Brain (tissue), 1 donor: ENCODE results near the genes PRSS27, PRSS33 and TNFRSF12A.

GRCh38 chr16:2252869-2253636 lies 1.7 kb upstream of the ECI1 start:
- RRBS: no CpG with 5 or more reads among the region's 18 CpGs

DNA sequence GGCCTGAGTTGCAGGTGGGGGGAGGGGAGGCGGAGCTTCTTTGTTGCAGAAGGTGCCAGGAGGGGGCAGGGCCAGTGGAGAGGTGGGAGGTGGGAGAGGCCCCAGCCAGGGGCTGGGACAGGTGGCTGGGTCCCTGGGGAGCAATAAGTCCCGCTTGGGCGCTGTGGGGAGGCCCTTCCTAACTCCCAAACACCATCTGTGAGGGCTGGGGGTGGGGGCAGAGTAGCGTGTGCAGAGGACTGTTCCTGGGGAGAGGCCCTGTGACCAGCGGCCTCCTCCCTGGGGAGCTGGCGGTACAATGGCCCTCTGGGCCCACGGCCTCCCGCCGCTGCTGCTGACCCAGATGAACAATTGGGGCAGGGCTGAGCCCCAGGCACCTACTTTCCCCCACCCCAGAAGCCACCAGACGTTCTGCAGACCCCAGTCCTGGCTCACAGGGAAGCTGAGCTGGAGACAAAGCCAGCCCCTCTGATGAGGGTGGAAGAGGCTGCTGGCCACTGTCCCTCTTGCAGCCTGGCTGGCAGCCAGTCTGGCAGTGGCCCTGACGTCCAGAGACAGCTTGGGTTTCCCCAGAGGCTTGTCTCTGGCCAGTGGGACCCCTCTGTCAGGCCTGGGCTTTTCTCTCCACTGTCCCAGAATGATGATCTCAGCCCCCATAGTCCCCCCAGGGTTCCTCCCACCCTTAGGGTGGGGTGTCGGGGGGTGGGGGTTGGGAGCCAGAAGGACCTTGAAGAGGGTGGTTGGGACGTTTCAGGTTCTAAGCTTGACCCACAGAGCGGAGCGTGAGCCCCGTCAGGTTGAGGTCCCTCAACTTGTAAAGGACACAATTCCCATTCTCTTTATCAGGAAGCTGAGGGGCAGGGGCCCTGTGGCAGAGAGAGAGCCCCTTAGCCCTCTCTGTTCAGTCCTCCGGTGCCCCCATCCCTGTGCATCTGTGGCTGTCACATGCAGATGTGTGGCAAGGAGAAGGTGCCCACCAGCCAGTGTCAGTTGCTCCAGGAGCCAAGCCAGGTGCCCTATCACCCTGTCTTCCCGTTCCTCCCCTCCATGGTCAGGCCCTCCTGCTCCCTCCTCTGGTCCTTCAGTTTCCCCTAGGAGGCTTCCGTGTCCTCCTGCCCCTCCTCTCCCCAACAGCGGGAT lies 1.9 kb upstream of the NTN3 start:
- RRBS: no CpG with 5 or more reads among the region's 20 CpGs

DNA sequence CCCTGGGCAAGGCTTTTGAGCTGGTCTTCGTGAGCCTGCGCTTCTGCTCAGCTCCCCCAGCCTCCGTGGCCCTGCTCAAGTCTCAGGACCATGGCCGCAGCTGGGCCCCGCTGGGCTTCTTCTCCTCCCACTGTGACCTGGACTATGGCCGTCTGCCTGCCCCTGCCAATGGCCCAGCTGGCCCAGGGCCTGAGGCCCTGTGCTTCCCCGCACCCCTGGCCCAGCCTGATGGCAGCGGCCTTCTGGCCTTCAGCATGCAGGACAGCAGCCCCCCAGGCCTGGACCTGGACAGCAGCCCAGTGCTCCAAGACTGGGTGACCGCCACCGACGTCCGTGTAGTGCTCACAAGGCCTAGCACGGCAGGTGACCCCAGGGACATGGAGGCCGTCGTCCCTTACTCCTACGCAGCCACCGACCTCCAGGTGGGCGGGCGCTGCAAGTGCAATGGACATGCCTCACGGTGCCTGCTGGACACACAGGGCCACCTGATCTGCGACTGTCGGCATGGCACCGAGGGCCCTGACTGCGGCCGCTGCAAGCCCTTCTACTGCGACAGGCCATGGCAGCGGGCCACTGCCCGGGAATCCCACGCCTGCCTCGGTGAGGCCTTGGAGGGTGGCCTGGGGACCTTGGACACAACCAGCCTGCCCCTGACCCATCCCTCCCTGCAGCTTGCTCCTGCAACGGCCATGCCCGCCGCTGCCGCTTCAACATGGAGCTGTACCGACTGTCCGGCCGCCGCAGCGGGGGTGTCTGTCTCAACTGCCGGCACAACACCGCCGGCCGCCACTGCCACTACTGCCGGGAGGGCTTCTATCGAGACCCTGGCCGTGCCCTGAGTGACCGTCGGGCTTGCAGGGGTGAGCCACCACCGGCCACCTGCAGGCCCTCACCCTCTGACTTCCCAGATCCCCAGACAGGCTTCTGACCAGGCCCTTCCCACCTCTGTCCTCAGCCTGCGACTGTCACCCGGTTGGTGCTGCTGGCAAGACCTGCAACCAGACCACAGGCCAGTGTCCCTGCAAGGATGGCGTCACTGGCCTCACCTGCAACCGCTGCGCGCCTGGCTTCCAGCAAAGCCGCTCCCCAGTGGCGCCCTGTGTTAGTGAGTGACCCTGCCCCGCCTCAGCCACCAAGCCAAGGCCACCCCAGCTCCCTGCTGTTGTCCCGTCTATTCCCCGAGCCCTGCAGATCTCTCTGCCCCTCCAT lies 1.3 kb downstream of the NTN3 start:
- RRBS: 95% methylated on average over 8 of the region's 60 CpGs

DNA sequence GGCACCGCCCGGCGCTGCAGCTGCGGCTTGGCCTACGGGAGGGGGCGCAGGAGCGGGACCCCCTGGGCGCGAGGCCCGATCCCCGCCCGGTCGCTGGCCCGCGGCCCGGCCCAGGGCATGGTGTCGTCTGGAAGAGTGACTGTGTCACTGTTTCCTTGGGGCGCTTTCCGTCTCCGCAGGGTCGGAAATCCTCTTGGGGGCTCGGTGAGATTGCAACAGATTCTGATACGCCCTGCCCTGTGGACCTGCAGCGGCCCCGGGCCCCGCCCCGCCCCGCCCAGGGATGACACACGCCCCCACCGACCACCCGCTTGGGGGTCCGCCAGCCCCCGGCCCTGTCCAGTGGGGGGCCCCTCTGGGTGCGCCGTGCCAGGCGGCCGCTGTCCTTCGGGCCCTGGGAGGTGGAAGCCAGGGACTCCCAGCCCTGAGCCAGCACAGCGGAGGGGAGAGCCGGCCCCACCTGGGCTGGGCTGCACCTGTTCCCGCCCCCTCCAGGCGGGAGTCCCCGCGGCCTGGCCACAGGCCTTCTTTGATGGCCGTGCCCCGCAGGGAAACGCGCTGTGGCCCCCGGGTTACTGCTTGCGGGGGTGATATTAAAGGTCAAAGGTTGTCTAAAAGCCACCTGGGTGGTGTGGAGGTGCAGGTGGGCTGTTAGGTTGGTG lies 549 bp downstream of the TBC1D24 start:
- RRBS: 1% methylated on average over 19 of the region's 50 CpGs

DNA sequence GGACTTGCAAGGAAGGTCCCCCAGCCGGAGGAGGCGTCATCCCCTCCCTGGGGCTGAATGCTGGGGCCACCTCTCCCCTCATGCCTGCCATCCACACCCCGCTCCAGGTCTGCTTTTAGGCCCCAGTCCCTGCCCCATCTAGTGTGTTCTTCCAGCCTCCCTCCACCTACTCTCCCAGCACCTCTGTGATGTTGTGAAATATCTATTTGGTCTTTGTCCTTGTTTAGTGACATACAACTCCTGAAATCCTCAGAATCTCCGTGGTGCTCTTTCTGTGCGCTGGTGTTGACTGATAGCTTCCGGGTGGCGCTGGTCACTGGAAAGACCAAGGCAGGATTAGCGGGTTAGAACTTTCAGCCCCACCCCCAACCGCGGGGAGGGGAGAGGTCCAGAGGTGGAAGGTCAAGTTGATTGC lies 10.0 kb downstream of the TBC1D24 start:
- RRBS: no CpG with 5 or more reads among the region's 10 CpGs

GRCh38 chr16:2514524-2514989 lies 805 bp downstream of the ATP6V0C start:
- RRBS: 2% methylated on average over 11 of the region's 35 CpGs

- RRBS: no CpG with 5 or more reads among the region's 22 CpGs
Measured at GRCh38 chr16:2538462-2538983, 702 bp downstream of the PDPK1 start.

GRCh38 chr16:2586232-2587026 lies 48.6 kb downstream of the PDPK1 start:
- RRBS: no CpG with 5 or more reads among the region's 24 CpGs

GRCh38 chr16:2682100-2682464 lies 241 bp upstream of the KCTD5 start:
- RRBS: 2% methylated on average over 4 of the region's 25 CpGs

GRCh38 chr16:2720027-2720436 lies at the start of gene PRSS27:
PRSS27 (minus strand) TSS chr16:2720224.
- RRBS: no CpG with 5 or more reads among the region's 28 CpGs

GRCh38 chr16:2762337-2762812 lies 9.9 kb downstream of the SRRM2 start:
- RRBS: 95% methylated on average over 2 of the region's 25 CpGs

DNA sequence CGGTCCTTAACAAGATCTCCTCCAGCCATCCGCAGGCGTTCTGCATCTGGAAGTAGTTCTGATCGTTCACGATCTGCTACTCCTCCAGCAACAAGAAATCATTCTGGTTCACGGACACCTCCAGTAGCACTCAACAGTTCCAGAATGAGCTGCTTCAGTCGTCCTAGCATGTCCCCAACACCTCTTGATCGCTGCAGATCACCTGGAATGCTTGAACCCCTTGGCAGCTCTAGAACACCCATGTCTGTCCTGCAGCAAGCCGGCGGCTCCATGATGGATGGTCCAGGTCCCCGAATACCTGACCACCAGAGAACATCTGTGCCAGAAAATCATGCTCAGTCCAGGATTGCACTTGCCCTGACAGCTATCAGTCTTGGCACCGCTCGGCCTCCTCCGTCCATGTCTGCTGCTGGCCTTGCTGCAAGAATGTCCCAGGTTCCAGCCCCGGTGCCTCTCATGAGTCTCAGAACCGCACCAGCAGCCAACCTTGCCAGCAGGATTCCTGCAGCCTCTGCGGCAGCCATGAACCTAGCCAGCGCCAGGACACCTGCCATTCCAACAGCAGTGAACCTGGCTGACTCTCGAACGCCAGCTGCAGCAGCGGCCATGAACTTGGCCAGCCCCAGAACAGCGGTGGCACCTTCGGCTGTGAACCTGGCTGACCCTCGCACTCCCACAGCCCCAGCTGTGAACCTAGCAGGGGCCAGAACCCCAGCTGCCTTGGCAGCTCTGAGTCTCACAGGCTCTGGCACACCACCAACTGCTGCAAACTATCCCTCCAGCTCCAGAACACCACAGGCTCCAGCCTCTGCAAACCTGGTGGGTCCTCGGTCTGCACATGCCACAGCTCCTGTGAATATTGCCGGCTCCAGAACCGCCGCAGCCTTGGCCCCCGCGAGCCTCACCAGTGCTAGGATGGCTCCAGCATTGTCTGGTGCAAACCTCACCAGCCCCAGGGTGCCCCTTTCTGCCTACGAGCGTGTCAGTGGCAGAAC lies 10.1 kb downstream of the ELOB start:
- RRBS: no CpG with 5 or more reads among the region's 32 CpGs

DNA sequence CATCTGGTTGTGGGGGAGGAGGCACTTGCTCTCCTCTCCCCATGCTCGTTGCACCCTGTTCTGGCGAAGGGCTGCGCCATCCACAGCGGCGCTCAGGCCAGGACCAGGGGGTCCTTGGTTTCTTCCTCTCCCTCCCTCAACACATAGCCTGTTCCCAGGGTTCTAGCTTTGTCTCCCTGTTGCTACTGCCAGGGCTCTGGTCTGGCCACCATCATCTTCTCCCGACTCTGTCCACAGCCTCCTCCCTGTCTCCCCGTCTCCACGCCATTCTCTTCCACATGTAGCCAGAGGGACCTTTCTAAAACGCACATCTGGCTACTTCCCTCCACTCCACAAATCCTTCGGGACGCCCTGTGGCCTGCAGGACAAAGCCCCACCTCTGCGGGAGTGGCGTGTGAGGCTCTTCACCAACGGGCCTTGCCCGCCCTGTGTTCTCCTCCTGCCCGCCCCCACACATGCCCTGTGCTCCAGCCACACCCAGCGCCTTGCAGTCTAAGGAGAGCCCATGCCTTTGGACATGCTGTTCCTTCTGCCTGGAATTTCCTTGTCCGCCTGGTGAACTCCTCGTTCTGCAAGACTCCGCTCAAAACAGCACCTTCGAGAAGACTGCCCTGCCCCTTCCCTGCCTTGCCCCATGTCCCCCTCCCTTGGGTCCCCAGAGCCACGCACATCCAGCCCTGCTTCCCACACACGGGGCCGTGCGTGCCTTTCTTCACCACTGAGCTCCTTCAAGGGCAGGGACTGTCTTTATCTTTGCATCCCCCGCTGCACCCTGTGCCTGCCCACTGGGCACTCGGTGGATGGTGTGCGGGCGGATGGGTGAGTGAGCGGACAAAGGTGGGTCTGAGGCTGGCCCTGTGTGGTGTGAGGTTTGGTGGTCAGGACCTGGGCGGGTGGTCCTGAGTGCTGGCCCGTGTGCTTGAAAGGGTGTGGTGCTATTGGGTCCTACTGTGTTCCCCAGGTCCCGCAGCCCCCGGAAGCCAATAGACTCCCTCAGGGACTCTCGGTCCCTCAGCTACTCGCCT lies 7.4 kb downstream of the ELOB start:
- RRBS: no CpG with 5 or more reads among the region's 36 CpGs

- RRBS: no CpG with 5 or more reads among the region's 15 CpGs
Measured at GRCh38 chr16:2787402-2788099, at the start of gene PRSS33. PRSS33 (minus strand) TSS chr16:2787560.

DNA sequence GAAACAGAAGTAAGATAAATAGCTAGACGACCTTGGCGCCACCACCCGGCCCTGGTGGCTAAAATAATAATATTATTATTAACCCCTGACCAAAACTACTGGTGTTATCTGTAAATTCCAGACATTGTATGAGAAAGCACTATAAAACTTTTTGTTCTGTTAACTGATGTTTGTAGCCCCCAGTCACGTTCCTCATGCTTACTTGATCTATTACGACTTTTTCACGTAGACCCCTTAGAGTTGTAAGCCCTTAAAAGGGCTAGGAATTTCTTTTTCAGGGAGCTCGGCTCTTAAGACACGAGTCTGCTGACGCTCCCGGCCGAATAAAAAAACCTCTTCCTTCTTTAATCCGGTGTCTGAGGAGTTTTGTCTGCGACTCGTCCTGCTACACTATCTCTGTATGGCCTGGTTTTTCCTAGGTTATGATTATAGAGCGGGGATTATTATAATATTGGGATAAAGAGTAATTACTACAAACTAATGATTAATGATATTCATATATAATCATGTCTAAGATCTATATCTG lies 4.2 kb upstream of the FLYWCH1 start:
- RRBS: no CpG with 5 or more reads among the region's 15 CpGs

- RRBS: 52% methylated on average over 15 of the region's 29 CpGs
Measured at GRCh38 chr16:2925239-2925770, 13.6 kb downstream of the FLYWCH1 start.

DNA sequence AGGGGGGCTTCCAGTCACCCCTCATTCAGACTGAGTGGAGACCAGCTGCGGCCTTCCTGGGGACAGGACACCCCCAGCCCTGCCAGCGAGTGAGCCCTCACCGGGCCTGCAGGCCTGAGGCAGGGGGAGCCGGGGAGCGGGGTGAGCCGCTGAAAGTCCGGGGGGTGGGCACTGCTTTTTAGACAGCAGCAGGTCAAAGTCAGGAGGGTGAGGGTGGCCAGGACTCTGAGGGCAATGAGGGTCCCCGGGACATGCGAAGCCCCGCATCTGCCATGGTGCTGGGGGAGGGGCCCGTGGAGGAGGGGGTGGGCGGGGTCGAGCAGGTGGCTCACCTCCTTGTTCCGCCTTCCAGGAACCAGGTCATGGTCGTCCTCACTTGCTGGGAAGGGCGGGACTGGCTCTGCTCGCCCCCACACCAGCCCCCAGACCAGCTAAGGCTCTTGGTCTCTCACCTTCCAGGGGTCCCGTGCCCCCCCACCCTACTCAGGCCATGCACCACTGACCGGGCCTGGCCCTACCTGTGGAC lies 8.5 kb upstream of the KREMEN2 start:
- RRBS: 39% methylated on average over 2 of the region's 19 CpGs

DNA sequence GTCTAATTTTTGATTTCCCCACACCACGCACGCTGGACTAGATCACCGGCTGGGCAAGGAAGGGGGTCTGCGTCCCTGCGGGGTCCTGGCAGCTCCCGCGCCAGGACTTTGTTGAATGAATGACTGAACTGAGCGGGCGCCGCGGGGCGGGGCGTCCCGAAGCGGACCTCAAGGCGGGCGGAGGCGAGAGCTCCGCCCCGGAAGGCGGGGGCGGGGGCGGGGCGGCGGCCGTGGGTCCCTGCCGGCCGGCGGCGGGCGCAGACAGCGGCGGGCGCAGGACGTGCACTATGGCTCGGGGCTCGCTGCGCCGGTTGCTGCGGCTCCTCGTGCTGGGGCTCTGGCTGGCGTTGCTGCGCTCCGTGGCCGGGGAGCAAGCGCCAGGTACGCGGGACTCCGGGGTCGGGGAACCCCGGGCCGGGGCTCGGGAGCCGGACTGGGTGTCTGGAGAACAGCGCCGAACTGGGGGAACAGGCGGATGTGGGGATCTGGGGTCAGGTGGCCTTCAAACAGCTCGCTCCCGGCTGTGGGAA lies at the start of gene TNFRSF12A:
TNFRSF12A (plus strand) TSS at position 258 of the 530 bp plus-strand sequence.
- RRBS: 6% methylated on average over 34 of the region's 59 CpGs

GRCh38 chr16:3062745-3063021 lies 2.8 kb upstream of the IL32 start:
- RRBS: no CpG with 5 or more reads among the region's 3 CpGs

DNA sequence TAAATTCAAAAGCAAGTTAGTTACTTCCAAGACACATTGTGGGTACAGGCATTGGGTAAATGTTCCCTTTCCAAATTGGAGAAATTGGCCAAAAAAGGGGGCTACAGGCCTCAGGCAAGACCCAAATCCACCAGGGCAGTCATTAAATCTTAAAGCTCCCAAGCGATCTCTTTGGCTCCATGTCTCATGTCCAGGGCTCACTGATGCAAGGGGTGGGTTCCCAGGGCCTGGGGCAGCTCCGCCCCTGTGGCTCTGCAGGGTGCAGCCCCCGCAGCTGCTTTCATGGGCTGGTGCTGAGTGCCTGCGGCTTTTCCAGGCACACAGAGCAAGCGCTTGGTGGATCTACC lies 5.0 kb downstream of the IL32 start:
- RRBS: no CpG with 5 or more reads among the region's 5 CpGs